Fibroblast of villous mesenchyme (primary cell): ENCODE data around the genes ANGEL1 and NGB.

GRCh38 chr14:76329528-76330164 lies 46.3 kb upstream of the ESRRB start:
- CAGE, long polyA plus RNA: no peak

- CAGE, long polyA plus RNA: no peak
Measured at GRCh38 chr14:76811955-76812421, 694 bp downstream of the ANGEL1 start.

DNA sequence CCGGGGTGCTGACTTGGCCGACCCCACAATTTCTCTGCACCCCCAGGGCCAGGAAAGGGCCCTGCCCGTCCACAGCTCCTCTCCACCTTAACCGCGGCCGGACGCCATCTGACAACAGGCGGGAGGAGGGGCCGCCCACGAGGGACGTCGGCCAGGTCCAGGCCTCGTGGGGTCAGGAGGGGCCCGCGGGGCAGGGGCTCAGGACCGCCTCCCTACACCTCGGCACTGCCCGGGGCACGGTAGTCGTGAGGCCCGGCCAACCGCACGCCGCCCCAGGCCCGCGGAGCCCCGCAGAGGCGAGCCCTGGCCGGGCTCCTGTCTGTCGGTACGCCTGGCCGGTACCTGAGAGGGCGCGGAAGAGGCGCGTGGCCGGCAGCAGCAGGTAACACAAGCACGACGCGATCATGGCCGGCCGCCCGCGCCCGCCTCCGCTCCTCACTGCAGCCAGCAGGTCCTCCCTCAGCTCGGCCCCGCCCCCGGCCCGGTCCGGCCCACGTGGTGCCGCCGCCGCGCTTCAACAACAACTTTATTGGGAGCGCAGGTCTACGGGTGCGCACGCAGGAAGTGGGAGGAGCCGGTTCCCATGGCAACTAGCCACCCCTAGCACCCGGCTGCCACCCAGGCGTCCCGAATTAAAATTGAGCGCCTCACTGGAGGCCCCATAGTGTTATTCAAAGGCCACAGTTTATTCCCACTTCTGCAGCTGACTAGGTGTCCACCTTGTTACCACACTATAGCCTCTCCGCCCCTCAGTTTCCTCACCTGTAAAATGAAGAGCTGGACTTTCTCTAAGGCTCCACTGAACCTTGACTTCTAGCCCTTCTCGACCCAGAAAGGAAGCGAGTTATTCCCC lies at the start of gene ANGEL1:
Gene ANGEL1, minus strand, starts transcription at position 461 of the 853 bp plus-strand sequence.
- CAGE, long polyA plus RNA: no peak

- CAGE, long polyA plus RNA: no peak
Measured at GRCh38 chr14:76828781-76829543, 2.8 kb downstream of the LRRC74A start.

GRCh38 chr14:76948614-76949058 lies 79.9 kb downstream of the IRF2BPL start:
- CAGE, long polyA plus RNA: no peak

DNA sequence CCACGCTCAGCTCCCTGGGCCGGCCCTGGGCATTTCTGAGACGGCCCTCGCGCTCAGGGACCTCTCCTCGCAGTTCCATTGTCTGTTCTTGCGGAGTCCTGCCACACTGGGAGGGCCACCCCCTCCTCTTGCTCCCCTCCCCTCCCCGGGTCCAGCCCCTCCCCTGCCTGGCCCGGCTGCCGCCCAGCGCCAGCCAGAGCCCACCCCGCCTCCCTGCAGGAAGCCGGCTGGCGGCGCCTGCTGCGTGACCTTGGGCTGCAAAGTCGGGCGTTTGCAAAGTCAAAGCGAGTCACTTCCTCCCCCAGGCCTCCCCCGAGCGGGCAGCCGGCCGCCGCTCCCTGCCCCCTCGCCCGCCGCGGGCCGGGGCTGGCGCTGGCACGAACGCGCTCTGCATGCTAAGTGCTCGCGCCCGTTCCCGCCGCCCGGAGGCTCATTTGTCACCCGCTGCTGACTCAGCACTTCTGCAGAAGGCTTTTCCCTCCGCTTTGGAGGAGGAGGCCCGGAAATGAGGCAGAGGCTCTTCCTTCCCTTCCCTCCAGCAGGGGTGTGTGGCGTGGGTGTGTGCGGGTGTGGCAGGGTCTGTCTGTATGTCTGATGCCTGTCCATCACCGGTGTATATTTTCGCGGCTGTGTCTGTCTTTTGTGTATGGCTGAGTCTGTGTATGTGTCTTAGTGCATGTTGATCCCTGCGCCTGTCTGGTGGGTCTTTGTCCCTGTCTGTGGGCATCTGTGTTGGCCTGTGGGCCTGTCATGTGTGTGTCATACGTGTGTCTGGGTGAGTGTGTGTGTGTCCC lies 72.0 kb downstream of the IRF2BPL start:
- CAGE, long polyA plus RNA: no peak

- CAGE, long polyA plus RNA: no peak
Measured at GRCh38 chr14:76958220-76959055, 70.1 kb downstream of the IRF2BPL start.

- CAGE, long polyA plus RNA: no peak
Measured at GRCh38 chr14:76968615-76969159, 59.8 kb downstream of the IRF2BPL start.

- CAGE, long polyA plus RNA: no peak
Measured at GRCh38 chr14:77012235-77012772, 16.2 kb downstream of the IRF2BPL start.

GRCh38 chr14:77033259-77033740 lies 4.8 kb upstream of the IRF2BPL start:
- CAGE, long polyA plus RNA: no peak

DNA sequence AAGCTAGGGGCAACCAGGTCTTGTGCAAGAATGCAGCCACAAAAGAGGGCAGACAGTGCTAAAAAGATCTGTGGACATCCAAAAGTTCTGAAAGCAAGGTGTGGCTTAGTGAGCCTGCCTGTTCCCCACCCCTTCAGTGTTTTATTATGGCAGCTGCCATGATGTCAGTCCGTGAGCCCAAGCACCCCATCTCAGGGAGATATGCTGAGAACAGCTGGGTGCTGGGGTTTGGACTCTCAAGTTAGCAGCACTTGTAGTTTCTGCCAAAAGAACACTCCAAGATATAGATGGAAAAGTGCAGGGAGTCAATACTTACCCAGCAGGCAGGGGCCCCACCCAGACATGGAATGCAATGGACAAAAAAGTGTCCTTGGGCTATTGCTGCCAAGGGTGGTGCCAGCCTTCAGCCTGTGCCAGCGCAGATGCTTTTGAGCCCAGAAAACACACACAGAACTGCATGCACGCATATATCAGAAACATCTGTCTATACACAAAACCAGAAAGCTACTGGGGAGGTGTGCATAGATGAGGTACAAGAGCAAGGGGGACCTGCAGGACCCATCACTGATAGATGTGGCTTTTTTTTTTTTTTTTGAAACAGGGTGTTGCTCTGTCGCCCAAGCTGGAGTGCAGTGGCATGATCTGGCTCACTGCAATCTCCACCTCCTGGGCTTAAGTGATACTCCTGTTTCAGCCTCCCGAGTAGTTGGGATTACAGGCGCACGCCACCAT lies 17.1 kb upstream of the IRF2BPL start:
- CAGE, long polyA plus RNA: no peak

DNA sequence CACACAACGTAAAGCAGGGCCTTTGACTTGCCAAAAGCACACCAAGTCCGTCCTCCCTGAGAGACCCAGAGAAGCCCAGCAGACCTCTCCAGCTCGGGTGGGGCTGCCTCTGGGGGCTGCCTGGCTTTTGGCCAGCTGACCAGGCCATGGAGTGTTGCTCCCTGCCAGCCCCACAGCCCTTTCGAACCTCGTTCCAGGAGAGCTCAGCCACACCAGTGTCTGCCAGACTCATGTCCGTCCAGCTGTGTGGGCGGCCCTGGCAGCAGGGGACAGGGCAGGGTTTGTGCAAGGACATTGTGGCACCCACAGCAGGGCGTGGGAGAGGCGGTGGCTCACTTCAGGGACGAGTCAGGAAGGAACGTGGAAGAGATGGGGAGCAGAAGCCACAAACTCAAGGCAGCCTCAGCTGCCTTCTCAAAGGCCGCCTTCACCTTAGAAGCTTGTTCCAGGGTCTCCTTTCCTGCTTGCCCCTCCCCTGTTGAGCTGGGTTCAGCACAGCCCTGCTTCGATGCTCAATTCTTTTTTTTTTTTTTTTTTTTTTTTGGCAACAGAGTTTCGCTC lies 22.7 kb upstream of the IRF2BPL start:
- CAGE, long polyA plus RNA: no peak

DNA sequence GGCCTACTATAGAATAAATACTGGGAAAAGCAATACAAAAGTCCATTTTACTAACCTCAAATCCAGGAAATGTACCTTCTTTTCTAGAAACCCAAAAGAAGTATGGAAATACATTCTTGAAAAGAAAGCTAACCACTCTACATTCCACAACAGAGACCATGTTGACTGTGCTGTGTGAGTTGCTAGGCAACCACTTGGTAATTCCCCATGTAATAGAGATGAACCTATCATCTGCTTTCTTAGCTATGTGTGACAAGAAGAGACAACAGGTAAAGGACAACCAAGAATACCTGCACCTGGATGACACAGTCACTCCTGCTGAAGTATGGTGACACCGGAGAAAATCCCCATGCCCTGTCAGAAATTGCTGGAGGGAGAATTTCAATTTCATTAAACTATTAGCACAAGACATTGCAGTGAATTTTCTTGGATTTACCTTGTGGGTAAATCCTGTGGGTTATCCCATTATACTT lies 11.7 kb upstream of the CIPC start:
- CAGE, long polyA plus RNA: no peak

DNA sequence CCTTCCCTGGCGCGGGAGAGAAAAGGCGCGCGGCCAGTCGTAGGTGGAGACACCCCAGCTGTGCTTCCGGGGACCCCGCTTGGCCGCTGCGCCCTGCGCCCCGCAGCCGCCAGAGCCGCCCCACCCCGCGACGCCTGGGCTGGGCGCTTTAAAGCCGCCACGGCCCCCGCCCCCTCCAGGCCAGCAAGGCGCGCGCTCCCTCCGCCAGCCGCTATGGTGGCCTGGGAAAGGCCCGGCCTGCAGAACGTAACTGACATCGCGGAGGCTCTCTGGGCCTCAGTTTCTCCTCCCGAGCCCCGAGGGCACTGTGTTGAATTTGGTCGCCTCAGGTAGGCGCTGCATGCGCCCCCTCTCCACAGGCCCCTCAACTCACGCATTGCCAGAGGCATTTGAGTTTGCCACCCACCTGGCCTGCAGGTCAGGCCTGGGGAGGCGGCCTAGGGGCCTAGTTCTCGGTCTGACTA lies at the start of gene NGB:
Gene NGB, minus strand, starts transcription at position 122 of the 464 bp plus-strand sequence.
- CAGE, long polyA plus RNA: no peak

DNA sequence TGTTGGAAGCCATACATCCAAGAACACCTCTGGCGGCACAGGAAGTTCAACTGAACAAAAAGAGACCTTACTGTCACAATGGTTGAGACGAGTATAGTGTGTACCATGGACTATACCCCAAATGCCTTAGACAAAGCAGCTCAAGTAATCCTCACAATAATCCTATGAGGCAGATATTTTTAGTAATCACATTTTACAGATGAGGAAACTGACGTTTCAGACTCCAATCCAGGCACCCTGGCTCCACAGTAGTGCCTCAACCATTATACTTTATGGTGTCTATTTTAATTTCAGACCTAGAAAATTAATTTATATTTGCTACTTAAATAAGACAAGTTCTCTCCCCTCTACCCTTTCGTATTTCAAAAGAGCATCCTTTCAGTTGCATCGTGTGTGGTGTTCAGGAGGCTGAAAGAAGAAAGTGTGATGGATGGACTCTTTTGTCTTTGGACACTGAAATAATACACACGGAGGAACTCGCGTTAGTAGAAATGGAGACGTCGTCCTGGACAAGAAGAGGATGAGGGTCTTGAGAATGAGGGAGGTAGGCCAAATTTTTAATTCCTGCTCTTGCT lies 1.1 kb downstream of the TMED8 start:
- CAGE, long polyA plus RNA: no peak

DNA sequence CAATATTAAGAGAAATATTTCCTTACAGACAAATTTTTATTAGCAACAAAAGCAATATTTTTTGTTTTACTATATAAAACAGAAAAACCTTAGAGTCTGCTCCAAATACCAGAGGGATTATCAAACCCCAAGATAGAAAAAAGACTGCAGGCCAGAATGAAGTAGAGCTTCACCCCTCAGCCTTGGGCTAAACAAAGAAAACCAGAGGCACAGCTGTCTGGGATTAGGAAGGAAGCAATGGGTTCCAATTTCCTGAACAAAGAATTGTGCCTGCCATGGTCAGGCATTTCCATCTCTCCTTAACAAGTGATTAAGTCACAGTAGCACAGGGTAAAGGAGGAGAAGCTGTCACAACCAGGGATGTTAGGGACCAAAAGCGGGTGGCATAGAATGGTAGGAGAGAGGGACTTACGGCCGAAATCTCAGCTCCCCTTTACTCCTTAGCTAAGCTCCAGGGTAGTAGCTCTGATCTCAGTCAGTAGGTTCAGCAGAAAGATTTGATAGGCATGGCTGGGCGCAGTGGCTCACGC lies 34.0 kb downstream of the SPTLC2 start:
- CAGE, long polyA plus RNA: no peak

- CAGE, long polyA plus RNA: no peak
Measured at GRCh38 chr14:77589130-77589329, 27.4 kb downstream of the SPTLC2 start.

- CAGE, long polyA plus RNA: no peak
Measured at GRCh38 chr14:77613268-77613611, 3.2 kb downstream of the SPTLC2 start.

- CAGE, long polyA plus RNA: no peak
Measured at GRCh38 chr14:77663157-77663774, 44.6 kb downstream of the ALKBH1 start.

DNA sequence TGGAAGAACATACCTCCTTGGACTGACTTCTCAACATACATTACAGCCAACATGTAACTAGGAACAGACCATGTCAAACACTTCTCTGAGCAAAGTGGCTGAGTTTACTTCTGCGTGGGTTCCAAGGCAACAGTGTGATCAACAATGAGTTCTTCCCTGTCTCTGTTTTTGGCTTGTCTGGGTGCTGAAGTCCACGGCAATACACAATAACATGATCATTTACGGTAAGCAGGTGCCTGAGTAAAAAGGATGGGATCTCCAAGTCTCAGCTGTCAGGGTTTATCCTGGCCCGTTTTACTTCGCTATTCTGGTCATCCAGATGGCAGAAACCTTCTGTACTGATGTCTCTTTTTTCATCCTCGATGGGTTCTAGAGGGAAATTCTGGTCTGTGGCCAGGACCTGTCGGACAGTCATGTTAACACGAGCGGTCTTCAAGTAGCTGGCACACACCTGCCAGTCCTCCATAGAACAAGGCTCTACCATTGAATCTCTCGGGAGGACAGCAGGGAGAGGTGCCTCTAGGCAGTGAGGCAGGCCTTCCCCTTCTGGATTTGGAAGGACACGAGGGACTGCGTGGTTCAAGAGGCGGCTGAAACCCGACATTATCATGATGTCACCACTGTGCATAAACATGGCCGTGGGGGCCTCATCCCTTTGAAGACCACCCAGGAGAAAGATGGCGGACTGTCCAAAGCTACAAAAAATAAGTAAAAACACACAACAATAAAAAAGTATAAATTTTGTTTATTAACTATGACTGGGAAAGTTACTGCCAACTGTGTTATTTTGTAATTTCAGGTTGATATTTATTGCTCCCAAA lies 34.1 kb downstream of the ALKBH1 start:
- CAGE, long polyA plus RNA: no peak